AG10803 (cell line): ENCODE measurements around the genes IZUMO4, PEAK3 and LMNB2.

DNA sequence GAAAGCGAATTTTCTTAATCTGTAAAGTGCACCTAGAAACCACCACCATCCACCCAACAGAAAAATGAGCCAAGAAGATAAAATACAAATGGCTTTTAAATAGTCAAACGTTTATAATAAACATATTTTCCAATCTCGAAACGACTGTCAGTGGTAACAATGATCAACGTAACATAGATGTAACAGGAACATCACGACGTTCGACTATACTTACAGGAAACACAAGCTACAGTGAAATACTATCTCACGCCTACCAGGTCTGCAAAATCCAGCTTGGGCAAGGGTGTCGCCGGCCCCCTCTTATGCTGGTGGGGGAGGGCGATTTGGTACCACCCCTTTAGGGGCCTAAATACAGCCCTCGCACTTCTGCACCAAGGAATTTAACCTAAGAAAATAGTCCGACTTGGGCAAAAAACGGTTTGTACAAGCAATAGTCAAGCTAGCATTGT, 10.5 kb downstream of the ABHD17A start:
- RRBS, result no CpG with 5 or more reads among the region's 15 CpGs

DNA sequence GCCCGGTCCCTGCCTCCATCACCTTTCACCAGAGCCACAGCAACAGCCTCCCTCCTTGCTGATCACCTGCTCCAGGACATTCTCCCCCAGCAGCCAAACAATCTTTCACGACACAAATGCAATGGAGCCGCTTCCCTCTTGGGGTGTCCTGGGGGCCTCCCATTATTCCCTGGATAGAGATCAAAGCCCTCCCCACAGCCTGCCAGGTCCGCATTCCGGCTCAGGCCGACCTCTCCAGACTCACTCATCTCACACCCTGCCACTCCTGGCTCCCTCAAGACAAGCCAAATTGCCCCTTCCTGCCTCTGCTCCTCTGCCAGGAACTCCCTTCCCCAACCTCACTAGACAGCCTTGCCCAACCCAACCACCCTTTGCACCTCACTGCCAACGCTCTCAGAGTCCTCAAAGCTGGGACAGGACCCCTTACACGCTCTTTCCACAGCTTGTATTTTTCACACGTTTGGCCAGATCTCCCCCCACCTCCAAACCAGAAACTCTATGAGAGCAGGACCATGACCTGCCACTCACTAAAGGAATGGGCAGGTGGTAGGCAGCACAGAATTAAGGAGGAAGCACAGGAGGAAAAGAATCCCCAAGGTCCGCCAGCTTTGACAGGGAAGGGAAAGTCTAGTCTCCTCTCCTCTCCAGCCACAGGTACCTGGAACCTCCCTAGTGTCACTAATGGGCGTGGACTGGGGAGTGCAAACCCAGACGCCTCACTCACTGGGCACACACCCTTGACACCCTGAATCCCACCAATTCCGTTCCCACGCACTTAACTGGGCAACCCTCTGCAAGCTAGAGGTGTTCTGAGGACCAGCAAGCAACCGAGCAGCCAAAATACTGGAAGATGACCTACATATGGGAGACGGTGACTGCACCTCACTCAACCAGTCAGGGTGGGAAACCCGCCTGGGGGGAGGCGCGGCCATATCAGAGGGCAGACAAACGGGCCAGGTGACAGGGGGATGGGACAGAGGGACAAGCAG, 1.3 kb downstream of the ABHD17A start:
- RRBS, result no CpG with 5 or more reads among the region's 20 CpGs

GRCh38 chr19:1954163-1954896, 13.4 kb downstream of the CSNK1G2 start:
- RRBS, result no CpG with 5 or more reads among the region's 30 CpGs

DNA sequence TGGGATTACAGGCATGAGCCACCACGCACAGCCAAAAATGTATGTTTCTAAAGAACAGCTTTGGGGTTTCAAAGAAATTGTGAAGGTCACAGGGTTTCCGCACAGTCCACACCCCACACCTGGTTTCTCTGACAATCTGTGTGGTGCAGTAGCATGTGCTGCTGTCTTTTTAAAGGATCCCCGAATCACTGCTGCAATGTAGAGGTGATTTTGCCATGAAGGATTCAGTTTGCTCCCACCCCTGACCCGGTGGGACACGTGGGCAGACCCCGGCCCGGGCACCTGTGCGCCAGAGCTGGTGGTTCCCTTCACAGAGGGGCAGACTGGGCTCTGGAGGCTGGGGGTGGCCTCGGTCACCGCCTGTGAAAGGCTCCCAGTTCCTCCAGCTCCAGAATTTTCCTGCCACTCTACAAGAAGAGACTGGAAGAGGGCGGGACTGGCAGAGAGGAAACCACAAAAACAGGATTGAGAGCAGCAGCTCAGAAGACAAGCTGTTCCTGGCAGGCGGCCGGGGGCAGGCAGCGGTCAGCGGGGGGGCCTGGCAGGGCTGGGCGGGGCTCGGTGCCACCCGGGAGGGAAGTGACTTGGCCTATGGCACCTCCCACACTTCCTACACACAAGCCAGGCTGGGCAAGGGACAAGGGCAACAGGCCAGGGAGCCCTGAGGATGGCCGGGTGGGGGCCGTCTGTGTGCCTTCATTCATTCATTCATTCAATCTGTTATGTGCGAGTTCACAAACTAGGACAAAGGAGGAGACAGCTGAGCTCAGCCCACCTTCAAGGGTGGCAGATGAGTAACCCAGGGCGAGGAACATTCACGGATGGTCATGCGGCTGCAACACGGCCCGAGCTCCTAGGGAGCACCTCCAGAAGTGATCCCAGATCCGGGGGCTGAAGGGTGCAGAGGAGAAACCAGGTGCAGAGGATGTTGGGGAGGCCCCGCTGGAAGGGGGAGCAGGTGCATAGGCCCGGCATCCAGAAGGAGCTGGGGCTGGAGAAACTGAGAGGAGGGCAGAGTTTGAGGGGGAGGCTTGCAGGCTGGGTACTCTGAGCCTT, 16.8 kb upstream of the BTBD2 start:
- RRBS, result 13% methylated on average over 10 of the region's 29 CpGs

- RRBS, result no CpG with 5 or more reads among the region's 6 CpGs
These were observed 21.0 kb downstream of the MOB3A start for GRCh38 chr19:2075115-2075511.

GRCh38 chr19:2083253-2083830, 12.8 kb downstream of the MOB3A start:
- RRBS, result no CpG with 5 or more reads among the region's 19 CpGs

DNA sequence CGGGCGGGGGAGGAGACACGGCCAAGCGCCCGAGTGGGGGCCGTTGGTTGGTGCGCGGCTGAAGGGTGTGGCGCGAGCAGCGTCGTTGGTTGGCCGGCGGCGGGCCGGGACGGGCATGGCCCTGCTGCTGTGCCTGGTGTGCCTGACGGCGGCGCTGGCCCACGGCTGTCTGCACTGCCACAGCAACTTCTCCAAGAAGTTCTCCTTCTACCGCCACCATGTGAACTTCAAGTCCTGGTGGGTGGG, at the start of gene IZUMO4:
Gene IZUMO4, plus strand, starts transcription at position 85 of the 246 bp plus-strand sequence.
- RRBS, result no CpG with 5 or more reads among the region's 22 CpGs

DNA sequence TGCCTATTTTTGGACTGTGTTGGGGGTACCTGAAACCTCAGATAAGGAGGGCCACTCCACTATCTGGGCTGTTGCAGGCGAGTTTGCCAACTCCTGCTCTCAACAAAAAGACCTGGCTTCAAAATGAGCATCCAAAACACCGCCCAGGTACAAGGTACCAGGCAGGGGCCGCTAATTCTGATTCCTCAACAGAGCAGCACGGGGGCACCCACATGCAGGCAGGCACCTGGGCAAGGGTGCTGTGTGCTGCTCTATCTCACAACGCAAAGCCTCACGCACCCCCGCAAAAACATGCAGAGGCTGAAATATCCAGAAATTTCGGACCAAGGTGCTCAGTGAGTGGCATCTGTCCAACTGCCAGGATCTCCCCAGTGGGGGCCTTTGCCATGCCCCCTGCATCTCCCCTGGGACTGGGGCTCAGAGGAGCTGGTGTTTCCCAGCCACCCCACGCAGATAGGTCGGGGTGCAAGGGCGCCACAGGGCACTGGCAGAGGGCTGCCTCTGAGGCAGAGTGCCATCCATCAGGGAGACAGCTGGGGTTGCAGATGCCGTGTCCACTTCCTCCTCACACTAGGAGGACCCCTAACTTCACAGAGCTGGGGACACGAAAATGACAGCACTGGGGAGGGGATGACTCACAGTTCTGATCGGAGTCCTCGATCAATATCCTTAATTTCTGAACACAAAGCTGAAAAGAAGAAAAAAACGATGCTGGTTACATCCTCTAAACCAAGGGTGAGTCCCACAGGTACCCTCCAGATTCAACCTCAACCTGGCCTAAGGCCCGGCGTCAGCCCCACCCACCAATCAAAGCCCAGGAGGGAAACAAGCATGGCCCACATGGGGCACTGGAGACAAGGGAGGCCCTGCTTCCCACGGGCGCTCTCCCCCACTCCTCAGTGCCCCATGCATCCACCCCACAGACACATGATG, 26.3 kb downstream of the IZUMO4 start:
- RRBS, result no CpG with 5 or more reads among the region's 20 CpGs

DNA sequence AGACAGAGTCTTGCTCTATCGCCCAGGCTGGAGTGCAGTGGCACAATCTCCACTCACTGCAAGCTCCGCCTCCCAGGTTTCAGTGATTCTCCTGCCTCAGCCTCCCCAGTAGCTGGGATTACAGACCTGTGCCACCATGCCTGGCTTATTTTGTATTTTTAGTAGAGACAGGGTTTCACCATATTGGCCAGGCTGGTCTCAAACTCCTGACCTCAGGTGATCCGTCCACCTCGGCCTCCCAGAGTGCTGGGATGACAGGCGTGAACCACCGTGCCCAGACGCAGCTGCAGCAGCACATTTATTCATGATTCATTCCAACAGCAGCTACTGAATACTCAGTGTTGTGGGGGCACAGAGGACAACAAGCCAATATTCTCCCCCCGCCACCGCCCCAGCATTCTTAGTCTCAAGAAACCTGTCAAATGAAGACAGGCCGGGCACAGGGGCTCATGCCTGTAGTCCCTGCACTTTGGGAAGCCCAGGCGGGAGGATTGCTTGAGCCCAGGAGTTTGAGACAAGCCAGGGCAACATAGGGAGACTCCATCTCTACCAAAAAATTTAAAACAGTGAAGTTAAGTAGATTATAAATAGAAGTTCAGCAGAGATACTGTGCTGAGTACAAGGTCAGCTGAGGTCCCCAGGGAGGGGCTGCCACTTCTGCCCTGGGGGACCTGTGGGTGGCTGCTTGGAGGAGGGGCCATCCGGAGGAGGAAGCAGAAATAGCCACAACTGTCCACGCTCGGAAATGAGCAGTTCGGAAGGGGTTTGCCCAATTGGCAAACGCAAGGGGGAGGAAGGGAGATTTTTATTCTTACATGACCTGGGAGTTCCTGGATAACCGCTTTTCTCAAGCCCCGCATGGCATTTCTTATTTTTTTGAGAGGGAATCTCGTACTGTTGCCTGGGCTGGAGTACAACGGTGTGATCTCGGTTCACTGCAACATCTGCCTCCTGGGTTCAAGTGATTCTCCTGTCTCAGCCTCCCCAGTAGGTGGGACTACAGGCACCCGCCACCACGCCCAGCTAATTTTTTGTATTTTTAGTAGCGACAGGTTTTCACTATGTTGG, 4.4 kb downstream of the DOT1L start:
- RRBS, result no CpG with 5 or more reads among the region's 24 CpGs

GRCh38 chr19:2202146-2202829, 33.8 kb downstream of the PLEKHJ1 start:
- RRBS, result no CpG with 5 or more reads among the region's 25 CpGs

GRCh38 chr19:2237203-2237606, 581 bp downstream of the SF3A2 start:
- RRBS, result no CpG with 5 or more reads among the region's 16 CpGs

DNA sequence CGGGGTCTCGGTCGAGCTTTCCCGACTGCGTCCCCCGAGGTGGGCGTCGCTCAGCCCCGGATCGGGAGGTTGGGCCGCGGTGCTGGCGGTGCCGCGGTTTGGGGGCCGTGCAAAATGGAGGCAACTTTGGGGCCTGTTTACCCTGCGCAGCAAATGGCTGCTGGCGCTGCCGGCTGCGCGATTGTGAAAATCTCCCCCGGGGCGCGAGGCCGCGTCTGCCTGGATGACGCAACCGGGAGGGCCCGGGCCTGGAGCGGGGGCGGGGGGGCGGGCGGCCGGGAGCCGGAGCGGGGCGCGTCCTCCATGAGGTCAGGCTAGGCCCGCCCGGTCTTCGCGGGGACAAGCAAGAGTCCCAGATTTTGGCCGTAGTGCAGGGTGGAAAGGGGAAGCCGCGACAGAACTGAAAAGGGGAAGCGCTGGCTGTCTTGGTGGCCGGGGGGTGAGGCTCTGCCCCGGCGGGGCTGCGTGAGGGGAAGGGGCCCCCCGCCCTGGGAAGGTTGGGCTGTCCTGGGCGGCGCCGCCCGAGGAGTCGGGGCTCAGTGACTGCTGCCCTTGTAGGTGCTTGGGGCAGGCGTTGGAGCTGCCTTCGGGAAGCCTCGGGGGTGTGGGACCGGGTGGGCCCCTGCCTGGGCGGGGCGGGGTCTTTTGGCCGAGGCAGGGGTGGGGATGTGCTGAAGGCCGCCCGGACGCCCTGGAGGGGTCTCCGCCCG, 11.2 kb downstream of the PEAK3 start:
- RRBS, result 2% methylated on average over 35 of the region's 68 CpGs

- RRBS, result no CpG with 5 or more reads among the region's 1 CpG
These were observed 10.0 kb downstream of the PEAK3 start for GRCh38 chr19:2272068-2272233.

DNA sequence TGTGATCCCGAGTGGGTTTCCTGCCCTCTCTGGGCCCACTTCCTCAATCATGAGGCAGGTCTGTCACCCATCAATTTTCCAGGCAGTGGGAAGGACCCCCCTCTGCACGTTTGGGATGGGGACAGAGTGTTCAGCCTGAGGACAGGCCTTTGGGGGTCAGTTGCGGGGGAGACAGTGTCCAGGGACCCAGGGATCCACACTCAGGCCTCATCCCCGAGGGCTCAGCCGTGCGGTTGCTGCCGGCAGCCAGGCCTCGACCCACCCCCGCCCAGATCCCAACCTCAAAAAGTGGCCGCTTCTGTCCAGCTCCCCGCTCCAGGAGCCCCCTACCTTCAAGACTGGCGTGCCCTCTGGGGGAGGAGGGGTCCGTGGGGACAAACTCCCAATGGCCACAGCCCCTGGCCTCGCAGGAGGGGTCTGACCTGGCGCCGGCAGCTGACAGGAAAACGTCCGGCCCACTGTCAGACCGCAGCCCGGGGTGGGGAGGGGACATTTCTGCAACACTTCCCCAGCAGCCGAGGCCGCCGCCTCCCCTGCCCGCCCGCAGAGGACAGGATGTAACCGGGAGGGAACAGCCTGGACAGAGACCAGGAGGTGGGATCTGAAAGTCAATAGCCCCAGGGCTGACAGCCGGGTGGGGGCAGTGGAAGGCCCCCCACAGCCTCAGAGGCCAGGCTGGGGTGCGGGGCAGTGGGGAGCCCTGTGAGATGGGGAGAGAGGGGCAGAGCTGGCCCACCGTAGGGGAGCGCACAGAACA, at the start of gene PEAK3:
Gene PEAK3, minus strand, starts transcription at position 419 of the 757 bp plus-strand sequence.
- RRBS, result 4% methylated on average over 5 of the region's 30 CpGs

GRCh38 chr19:2282584-2283318, 776 bp upstream of the PEAK3 start:
- RRBS, result 16% methylated on average over 11 of the region's 31 CpGs

DNA sequence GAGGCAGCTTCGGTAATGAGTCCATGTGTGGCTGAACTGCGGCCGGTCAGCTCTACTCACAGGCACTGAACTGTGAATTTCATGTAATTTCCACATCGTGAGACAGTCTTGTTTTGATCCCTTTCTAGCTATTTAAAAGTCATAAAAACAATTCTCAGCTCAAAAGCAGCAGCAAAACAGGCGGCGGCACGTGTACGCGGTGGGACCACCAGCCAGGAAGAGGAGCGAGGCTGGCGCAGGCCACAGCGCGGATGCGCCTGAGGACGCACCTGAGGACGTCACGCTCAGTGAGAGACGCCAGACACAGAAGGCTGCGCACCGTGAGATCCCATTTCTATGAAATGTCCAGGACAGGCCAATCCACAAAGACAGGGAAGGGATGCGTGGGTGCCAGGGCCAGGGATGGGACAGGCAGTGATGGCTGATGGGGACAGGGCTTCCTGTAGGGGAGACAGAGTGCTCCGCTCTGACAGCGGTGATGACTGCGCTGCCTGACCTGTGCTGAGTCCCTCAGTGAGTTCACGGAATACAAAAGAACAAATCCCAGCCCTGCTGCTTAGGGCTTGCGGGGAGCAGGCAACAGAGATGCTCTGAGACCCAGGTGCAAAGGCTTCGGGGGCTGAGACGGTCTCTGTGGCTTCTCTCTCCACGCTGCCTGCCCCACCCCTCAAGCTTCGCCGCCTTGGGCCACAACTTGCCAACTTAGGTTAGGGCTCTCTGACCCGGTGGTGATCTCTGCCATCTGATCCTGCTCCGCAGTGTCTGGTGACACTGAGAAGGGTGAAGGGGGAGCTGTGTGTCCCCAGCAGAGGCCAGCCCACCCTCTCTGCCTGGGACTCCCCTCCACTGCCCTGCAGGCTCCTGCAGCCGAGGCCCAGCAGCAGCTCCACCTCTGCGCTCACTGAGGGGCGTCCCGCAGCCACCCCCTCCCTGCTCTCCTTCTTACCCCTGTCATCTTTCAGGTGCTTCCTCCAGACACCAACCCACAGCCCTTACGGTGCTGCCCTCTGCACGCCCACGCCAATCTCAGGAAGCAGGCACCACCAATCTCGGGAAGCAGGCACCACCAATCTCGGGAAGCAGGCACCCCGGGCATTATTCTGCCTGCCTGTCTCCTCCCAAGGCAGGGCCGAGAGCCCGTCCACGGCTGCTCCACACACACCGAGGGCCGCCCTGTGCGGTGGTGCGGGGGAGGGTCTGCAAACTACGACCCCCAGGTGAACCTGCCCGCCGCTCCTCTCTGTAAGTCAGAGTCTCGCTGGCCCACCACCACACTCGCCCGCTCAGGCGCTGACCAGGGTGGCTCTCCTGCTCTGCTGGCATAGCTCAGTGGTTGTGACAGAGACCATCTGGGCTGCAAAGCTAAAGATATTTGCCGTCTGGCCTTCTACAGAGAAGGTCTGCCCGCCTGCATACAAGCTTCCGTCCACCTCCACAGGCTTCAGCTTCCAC, 3.4 kb downstream of the LSM7 start:
- RRBS, result no CpG with 5 or more reads among the region's 60 CpGs

- RRBS, result no CpG with 5 or more reads among the region's 6 CpGs
These were observed 32.9 kb downstream of the TMPRSS9 start for GRCh38 chr19:2393036-2393321.

DNA sequence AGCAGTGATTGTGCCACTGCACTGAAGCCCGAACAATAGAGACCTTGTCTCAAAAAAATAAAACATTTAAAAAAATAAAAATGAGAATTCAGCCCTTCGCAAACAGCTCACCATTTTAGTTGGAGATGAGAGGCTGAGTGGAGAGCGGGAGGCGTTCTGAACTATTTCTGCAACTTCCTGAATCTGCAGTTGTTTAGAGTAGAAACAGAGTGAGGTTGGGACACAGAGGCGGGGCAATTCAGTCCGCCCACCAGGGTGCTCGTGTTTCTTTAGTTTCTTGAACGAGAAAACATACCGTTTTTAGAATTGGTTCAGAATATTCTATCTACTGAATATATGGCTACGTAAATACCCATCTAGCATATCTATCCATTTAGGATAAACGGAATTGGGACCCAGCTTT, 33.1 kb downstream of the TIMM13 start:
- RRBS, result no CpG with 5 or more reads among the region's 11 CpGs

DNA sequence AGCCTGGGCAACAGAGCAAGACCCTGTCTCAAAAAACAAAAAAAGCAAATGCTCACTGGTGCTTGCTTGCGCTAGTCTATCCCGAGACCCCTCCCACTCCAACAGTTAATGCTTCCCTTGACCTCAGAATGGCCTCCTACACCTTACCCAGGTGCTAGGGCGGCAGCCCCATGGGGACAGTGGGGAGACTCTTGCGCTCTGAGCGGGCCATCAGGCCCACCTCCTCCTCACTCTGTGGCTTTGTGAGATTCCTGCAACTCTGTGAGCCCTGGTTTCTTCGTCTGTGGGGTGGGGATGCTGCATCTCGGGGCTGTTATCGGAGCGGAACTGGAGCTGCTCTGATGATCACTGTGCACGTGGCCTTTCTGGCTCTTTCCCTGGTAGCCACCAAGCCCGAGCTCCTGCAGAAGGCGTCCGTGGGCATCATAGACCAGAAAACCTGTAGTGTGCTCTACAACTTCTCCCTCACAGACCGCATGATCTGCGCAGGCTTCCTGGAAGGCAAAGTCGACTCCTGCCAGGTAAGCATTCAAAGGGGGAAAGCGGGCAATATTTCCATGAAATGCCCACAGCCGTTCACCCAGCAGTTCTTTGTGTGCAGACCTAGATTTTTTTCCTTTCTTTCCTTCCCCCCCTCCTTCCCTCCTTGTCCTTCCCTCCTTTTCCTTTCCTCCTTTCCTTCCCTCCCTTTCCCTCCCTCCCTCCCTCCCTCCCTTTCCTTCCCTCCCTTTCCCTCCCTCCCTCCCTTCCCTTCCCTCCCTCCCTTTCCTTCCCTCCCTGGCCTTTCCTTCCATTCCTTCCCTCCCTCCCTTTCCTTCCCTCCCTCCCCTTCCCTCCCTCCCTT, 9.5 kb downstream of the TIMM13 start:
- RRBS, result no CpG with 5 or more reads among the region's 18 CpGs

DNA sequence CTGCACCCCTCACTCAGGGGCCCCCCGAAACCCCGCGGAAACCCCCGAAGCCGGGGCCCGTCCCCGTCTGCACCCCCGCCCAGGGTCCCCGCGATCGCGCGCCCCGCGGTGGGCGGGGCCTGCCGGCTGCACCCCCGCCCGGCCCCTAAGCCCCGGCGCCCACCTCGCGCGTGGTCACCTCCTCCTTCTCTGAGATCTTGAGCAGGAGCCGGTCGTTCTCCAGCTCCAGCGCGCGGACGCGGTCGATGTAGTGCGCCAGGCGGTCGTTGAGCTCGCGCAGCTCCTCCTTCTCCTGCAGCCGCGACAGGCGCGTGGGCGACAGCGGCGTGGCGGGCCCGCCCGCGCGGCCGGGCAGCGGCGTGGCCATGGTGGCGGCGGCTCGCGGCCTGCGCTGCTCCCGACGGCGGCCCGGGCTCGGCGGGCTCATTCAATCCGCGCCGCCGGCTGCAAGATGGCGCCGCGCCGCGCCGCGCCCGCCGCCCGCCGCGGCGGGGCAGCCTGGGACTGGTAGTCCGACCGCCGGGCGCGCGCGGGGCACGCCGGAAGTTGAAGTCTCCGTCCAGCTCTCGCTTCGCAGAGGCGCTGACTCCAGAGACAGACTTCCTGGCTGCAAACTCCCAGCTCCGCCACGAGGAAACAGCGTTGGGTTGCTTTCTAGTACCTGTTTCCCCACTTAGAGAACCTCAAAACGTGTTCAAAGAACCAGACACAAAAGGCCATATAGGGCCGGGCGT, at the start of gene LMNB2:
Gene LMNB2, minus strand, starts transcription at position 453 of the 734 bp plus-strand sequence.
- RRBS, result 2% methylated on average over 41 of the region's 99 CpGs